Epidermal melanocyte (primary cell): Measurements from ENCODE around the gene PLAGL1.

DNA sequence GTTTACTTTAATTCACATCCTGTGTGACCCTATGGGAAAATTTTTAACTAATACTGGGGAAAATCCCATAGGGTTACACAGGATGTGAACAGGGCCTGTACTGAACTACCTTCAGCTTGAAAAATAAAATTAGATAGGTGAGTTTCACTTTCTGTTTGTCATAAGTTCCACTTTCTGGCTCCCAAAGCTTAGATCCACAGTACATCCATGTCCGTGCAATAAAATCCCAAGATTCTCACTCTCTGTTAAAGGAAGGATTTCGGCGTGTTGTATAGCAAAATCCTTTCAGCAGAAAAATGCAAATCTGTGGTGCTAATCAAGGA is 125.3 kb downstream of the HIVEP2 start:
- RRBS, result no CpG with 5 or more reads among the region's 3 CpGs

- RRBS, result no CpG with 5 or more reads among the region's 5 CpGs
Observed at GRCh38 chr6:142915722-142916906, 28.9 kb downstream of the HIVEP2 start.

- RRBS, result no CpG with 5 or more reads among the region's 7 CpGs
Observed at GRCh38 chr6:142925544-142926135, 19.3 kb downstream of the HIVEP2 start.

GRCh38 chr6:142932742-142933265 is 12.2 kb downstream of the HIVEP2 start:
- RRBS, result no CpG with 5 or more reads among the region's 2 CpGs

- RRBS, result 2% methylated on average over 11 of the region's 93 CpGs
Observed at GRCh38 chr6:142945324-142946245, 609 bp upstream of the HIVEP2 start.

- RRBS, result no CpG with 5 or more reads among the region's 2 CpGs
Observed at GRCh38 chr6:143059609-143060101, 1.0 kb upstream of the AIG1 start.

DNA sequence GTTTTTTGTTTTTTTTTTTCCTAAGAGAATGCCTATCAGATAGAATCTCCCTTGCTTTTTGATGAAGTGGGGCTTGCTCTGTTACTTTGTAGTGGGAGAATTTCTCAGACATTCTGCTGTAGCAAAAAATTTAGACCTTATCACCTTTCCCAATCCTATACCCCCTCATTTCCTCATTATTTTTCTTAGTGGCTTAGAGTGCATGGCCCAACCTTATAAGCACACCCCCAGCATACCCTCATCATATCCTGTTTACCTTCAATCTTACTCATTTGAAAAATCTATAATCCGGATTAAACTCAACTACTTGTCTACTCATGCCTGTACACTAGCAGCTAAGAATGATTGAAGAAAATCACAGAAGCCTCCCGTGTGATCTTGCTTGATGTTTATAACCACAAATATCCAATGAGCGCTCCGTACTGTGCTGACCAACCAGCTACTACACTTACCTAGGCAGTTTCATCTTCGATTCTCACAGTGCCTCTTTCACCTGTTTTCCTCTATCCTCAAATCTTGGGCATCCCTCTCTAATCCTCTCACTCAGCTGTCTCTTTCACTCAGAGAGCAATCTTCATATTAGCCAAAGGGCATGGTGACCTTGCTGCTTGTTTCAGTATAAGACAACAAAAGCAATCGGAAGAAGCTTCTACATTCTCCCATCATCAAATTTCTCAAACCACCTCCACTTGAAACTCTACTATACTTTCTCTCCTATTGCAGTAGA is 36.6 kb downstream of the AIG1 start:
- RRBS, result no CpG with 5 or more reads among the region's 6 CpGs

DNA sequence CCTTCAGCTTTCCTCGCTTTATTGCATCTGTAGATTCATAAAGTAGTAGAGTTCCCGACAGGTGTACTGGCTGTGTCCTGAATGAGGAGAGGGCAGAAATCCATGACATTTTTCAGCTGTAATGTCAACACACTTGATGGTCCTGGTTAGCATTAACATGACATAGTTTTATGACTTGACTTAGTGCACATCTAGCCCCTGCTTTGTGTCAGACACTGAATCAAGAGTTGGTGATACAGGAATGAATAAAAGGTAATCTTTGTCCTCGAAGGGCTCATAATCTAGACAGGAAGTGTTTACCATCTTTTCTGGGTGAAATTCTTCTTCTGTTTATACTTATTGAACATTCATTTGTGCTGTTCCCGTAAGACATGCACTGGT is 55.1 kb downstream of the AIG1 start:
- RRBS, result no CpG with 5 or more reads among the region's 4 CpGs

GRCh38 chr6:143194747-143195759 is 134.4 kb downstream of the AIG1 start:
- RRBS, result no CpG with 5 or more reads among the region's 11 CpGs

DNA sequence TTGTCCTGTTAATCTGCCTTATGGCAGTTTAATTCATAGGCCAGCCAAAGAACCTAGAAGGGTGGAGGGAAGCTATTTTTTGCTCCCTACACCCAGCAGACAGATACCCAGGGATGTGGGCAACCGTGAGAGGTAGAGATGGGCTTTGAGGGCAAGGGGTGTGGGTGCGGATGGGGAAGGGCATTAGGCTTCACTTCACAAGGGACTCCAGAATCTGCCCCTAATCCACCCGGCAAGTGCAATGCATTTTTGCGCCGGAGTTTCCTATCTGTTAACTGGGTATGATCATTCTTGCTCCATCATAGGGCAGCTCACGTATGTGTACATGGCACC is 24.7 kb upstream of the FUCA2 start:
- RRBS, result no CpG with 5 or more reads among the region's 6 CpGs

DNA sequence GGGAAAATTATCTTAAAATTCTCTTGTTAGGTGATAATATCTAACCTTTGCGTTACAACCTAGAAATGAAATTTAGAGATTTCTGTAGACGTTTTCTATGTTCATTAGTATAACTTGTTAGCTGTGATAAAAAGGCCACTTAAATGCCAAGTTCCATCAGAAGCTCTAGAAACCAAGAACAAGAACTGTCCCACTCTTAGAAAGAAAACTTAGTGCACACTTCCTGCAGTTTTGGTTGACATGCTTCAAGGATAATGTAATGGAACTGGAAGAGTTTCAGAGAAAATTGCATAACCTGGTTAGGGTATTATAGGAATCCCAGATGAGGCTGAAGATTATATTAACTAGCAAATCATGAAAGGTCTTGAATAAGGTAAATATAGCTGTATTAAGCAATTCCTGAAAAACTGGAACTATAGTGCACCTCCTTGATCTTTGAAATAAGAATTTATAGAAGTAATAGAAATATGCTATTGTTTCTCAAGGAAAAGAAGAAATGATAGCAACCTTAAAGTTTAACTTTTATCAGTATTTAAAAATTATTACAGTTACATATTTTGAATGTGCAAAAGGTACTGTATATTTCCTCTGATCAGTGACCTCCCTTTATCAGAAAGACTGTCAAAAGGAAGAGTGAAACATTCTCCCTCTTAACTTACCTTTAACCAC is 1.8 kb upstream of the PHACTR2 start:
- RRBS, result no CpG with 5 or more reads among the region's 2 CpGs

DNA sequence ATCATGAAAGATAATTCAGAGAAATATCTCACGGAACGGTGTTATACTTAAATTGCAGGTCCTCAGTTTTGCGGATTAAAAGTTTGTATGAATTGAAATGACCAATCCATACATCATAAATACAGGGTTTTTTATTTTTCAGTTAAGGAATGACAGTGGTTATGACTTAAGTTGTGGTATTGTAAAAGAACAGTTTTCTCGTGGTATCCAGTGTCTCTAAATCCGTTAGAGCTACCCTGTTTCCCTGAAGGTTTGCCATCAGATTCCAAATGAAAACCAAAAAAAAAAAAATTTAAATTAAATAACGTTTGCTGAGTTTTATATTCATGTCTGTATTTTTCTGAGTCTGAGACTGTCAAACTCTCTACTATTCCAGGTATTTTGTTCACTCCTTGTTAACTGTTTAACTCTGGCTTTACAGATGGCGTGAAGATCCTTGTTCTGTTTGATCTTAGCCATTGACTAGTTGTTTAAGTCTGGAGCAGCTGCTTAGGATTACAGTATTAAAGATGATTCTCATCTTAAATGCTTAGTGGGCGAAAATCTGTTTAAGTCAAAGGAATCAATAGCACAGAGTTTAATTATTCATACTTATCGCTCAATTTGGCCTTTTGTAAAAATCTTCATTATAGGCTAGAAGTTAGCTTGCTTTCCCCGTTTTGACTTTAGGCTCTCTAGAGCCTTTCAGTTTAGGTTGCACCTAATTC is 2.3 kb downstream of the PHACTR2 start:
- RRBS, result no CpG with 5 or more reads among the region's 10 CpGs

GRCh38 chr6:143755479-143755891 is 77.7 kb downstream of the PHACTR2 start:
- RRBS, result no CpG with 5 or more reads among the region's 4 CpGs

GRCh38 chr6:143883101-143883545 is 18.8 kb downstream of the ZC2HC1B start:
- RRBS, result no CpG with 5 or more reads among the region's 6 CpGs

GRCh38 chr6:143950832-143951362 is 57.2 kb downstream of the PLAGL1 start:
- RRBS, result no CpG with 5 or more reads among the region's 3 CpGs

DNA sequence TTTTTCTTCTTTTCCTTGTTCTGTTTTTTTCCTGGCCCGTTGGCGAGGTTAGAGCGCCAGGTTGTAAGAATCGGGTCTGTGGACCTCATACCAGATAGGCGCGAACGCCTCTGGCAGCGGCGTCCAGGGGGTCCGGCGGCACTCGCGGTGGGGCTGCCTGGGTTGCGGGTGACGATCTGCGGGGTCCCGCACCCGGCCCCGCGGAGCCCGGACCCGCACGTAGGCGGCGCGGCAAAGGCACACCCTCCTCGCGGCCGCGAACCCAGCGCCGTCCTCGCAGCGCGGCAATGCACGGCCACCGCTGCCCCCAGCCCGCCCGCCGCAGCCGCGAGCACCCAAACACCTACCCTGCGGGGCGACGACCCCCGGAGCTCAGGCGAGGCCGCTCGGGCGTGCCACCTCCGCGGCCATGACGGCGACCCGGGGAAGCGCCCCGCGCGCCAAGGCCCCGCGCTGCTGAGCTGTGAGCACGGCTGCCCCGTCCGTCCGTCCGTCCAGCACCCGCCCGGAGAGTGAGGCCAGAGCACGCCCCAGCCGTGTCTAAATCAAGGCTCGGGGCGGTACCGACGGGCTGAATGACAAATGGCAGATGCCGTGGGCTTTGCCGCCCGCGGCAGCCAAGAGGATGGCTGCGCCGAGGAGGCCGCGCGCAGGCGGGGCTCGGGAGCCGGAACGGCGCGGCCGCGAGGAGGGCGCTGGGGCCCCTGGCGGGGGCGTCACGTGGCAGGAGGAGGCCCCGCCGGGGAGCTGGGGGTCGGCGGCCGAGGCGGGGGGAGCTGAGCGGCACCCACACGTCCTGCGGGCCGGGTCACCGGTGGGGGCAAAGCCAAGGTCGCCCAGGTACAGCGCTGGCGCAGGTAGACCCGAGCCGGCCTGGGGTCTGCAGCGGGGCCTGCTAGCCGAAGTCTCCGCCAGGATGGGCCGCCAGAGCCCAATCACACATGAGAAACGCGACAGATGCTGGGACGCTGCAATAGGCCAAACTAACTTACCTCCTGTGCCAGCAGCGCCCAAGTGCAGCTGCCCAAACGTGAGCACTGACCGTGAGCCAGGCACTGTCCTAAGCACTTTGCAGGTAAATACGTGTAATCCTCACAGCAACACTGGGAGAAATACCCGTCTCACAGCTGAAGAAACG is at the start of gene PLAGL1:
PLAGL1 (minus strand) TSS at position 517 of the 1,138 bp plus-strand sequence.
- RRBS, result 16% methylated on average over 57 of the region's 124 CpGs

DNA sequence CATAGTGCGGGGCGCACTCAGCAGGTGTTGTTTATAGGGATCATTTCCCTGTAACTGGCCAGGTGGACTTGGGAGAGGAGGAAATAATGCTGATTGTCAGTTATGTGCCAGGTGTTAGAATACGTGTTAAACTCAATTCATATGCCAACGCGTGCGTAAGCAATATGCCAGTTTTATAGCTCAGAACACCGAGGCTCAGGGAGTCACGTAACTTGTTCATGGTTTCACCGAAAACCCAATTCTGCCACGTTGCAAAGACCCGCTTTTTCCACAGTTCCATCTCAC is 30.3 kb downstream of the SF3B5 start:
- RRBS, result no CpG with 5 or more reads among the region's 11 CpGs

- RRBS, result no CpG with 5 or more reads among the region's 4 CpGs
Observed at GRCh38 chr6:144304103-144304723, 19.1 kb downstream of the UTRN start.

DNA sequence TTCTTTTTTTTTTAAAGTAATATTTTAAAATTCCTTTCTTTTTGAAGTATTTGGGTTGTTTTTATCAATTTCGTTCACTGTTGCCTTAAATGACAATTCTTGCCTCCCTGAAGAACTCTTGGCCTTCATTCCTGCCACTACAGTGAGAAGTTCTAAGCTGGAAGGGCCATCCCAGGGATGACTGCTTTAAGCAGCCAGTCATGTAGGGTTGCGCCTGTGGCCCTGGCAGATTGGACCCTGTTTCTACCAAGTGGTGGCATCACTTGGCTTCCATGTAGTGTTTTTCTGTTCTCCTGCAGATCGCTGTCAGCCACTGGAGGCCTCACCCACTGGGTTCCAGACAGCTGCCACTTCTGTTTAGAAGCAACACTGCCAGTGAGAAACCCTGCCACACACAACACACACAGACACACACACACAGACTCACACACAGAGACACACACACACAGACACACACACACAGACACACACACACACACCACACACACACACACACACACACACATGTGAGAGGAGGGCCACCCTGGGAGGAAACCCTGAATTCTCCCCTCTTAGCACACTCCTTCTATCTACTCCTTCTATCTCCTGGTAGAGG is 51.7 kb downstream of the UTRN start:
- RRBS, result no CpG with 5 or more reads among the region's 3 CpGs

DNA sequence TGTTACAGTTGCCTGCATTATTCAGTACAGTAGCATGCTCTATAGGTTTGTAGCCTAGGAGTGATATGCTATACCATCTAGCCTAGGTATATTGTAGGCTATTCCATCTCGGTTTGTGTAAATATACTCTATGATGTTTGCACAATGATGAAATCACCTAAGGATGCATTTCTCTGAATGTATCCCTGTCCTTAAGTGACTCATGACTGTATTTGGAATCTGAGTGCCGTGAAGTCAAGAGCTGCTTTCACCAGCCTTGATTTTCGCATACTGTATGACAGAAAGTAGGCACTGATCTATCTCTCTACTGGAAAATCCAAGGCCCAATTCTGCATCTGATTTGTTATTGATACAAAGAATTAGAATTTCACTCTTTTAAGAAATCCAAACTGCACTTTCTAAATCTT is 129.9 kb downstream of the UTRN start:
- RRBS, result no CpG with 5 or more reads among the region's 3 CpGs